Mesenchymal stem cell of adipose (primary cell): ENCODE measurements around the genes RPL27 and IFI35.

- CAGE, long polyA plus RNA: no peak
Observed at GRCh38 chr17:42794999-42795448, 3.5 kb downstream of the COA3 start.

DNA sequence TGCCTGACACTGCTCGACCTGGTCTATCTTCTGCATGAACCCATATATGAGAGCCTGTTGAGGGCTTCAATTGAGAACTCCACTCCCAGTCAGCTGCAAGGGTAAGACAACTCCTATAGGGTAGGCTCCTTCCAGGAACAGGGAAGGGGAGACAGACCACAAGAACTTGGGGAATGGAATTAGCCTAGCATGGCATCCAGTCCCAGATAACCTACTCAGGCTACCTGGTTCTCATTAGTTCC lies 8.0 kb downstream of the CNTD1 start:
- CAGE, long polyA plus RNA: no peak

GRCh38 chr17:42886235-42886799 lies 14.3 kb upstream of the G6PC1 start:
- CAGE, long polyA plus RNA: no peak

GRCh38 chr17:42982172-42982718 lies 1.9 kb downstream of the RUNDC1 start:
- CAGE, long polyA plus RNA: no peak

DNA sequence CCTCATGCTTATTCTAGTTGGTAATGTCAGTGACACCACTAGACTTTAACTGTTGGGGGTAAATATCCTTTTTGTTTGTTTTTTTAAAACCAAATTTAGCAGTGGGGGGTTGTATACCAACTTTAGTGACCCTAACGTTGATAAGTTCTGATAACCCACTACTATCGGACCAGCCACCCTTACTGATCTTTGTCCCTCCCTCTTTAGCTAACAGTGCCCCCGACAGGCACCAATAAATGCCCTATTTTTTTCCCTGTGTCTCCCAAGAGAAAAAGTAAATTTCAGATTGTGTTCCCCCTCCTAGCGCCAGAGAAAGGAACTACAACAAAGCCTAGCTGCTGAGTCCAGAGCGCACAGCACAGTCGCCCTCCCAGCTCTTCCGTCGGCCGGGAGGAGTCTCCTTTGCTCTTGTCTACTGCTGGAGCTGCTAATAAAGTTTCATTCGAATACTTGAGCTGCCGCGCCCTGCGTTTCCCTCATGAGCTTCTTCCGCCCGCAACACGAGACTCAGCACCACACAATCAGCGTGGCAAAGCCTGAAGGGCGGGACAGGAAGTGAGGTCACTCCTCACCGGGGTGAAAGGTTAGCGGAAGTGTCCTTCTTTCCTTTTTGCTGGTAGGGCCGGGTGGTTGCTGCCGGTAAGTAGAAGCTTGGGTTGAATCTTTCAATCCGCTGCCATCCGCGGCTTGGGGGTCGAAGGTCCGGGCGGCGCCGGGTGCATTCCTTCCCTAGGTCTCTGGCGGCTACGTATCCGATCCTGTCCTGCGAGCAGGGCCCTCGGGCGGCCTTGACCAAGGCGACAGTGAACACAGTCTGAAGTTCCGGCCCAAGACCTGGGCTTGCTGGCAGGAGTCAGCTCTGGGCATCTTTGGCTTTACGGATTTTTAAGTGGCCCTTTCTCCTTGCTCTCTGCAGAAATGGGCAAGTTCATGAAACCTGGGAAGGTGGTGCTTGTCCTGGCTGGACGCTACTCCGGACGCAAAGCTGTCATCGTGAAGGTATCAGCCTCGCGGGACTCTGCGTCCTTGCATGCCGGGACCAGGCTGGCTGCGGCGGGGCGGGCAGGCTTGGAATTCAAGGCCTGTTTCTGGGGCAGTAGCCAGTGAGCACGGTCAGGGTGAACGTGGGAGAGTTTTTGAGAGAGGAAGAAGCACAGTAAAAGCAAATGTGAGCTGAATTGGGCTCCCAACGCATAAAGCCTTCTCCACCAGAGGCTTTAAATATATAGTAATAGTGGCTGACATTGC lies at the start of gene RPL27:
TSS of gene RPL27 (plus strand) at position 587 of the 1,248 bp plus-strand sequence.
- CAGE, long polyA plus RNA: no peak

- CAGE, long polyA plus RNA: no peak
Observed at GRCh38 chr17:43006480-43007217, at the start of gene IFI35. Gene IFI35 (plus strand): TSS chr17:43006784.

- CAGE, long polyA plus RNA: no peak
Observed at GRCh38 chr17:43016225-43016552, 6.0 kb downstream of the VAT1 start.

- CAGE, long polyA plus RNA: no peak
Observed at GRCh38 chr17:43166035-43167147, 4.6 kb upstream of the NBR1 start.

DNA sequence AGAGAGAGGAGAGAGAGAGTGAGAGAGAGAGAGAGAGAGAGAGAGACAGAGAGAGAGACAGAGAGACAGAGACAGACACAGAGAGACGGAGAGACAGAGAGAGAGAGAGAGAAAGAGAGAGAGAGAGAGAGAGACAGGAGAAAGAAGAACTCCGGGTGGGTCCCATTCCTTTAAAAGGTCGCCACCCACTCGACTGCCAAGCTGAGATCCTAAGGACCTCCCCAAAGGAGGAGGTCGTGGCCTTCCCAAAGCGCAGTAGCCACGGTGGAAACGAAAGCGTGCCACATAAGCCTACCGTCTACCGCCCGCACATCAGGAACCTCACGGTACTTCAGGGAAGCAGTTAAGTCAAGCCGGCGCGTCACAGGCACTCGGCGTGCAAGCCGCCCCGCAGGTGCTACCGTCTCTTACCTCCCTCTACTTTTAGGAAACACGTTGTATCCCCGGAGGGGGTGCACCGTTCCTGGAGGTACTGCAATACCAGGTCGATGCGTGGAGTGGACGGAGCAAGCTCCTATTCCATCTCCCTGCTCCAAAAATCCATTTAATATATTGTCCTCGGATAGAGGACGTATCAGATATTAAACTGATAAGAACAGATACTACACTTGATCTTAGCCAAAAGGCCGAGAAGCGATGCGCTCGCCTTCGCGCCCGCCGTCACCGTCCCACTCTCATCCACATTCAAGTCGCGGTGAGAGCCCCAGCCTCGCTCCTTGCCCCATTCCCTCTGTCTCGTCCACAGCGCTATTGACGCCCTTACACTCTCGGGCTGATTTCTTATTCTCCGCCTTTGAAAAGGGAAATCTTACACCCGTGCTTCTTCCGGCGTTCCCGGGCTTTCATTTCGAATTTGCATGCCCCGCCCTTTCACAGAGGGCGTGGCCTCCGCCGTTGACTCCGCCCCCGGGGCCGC lies 23.2 kb upstream of the CCDC200 start:
- CAGE, long polyA plus RNA: no peak

DNA sequence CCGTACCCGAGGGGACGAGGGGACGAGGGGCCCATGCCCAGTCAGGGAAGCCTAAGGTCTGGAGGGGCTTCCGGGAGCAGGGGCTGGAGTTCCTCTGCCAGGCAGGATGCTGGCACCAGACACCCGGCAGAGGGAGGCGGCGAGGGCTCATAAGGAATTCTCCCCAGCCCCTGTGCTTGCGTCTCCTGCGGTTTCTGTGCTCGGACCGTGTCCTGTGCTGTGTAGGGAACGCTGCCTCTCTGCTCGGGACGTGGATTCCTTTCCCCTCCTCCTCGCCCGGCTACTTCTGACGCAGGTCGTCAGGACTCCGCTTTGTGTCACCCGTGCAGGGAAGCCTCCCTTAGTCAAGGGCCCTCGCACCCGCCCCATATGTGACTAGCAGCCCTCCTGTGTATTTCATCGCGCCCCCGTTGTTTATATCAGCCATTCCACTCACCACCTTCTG lies 62.6 kb upstream of the CCDC200 start:
- CAGE, long polyA plus RNA: no peak

DNA sequence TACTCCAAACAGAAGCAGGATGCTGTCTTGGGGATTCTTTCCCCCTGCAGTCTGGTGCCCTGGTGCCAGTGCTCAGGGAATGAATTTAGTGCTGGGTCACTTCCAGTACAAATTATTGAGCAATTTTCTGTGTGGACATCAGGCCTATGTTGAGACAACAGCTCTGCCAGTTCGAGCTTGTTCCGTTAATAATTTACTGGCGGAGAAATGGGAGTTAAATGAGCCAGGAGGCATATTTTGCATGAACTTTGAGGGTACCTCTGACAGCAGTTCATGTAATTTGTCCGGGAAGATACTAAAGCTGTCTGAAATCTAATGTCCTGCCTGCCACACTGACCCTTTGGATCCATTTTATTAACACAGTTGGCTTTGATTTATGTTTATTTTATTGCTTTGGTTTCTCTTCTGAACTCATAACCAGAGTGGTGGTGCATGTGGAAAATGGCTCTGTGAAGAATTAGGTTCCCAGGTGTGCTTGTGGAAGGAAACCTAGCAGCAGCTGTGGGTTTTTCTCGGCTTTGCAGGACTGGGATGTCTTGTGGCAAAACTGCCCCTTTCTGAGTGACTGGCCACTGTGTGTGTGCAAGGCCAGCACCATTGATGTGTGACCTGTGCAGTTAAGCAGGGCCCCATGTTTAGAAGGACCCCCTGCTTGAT lies 34.0 kb upstream of the DHX8 start:
- CAGE, long polyA plus RNA: no peak

GRCh38 chr17:43480015-43480532 lies 3.7 kb upstream of the DHX8 start:
- CAGE, long polyA plus RNA: no peak

- CAGE, long polyA plus RNA: no peak
Observed at GRCh38 chr17:43540770-43541388, 5.3 kb downstream of the ETV4 start.

GRCh38 chr17:43574249-43574616 lies 28.1 kb upstream of the ETV4 start:
- CAGE, long polyA plus RNA: no peak

DNA sequence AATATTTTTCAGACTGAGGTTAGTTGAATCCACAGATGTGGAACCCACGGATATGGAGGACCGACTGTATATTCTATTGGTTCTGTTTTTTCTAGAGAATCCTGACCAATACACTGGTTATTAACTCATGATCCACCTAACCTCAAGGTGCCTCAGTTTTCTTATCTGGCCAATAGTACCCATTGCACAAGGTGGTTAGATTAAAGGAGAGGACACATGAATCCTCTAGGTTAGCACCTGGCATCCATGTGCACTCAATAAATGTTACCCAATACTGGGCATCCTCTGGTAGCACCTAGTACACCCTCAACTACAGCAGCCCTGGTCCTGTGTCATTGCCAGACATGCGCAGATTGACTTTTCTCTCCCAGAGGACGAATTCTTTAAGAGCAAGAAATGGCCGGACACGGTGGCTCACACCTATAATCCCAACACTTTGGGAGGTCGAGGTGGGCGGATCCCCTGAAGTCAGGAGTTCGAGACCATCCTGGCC lies 7.4 kb downstream of the DUSP3 start:
- CAGE, long polyA plus RNA: no peak

GRCh38 chr17:43823982-43824691 lies 8.8 kb downstream of the MPP3 start:
- CAGE, long polyA plus RNA: no peak

DNA sequence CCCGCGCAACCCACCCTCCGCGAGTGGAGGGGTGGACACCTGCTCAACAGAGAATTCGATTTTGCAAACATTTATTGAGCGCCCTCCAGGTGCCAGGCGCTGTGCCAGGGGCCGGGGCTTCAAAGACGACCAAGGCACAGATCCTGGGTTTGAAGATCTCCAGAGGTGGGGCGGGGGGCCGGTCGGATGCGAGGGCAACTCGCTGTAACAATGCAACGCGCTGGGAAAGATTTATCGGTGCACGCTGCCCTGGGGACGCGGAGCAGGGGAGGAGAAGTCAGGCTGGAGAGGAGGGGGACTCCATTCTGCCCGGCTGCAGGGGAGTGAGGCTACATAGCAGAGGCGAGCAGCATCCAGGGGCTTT lies 465 bp upstream of the MPP3 start:
- CAGE, long polyA plus RNA: no peak

GRCh38 chr17:44004792-44005550 lies 549 bp downstream of the NAGS start:
- CAGE, long polyA plus RNA: no peak

- CAGE, long polyA plus RNA: no peak
Observed at GRCh38 chr17:44123737-44124540, 498 bp upstream of the HDAC5 start.

DNA sequence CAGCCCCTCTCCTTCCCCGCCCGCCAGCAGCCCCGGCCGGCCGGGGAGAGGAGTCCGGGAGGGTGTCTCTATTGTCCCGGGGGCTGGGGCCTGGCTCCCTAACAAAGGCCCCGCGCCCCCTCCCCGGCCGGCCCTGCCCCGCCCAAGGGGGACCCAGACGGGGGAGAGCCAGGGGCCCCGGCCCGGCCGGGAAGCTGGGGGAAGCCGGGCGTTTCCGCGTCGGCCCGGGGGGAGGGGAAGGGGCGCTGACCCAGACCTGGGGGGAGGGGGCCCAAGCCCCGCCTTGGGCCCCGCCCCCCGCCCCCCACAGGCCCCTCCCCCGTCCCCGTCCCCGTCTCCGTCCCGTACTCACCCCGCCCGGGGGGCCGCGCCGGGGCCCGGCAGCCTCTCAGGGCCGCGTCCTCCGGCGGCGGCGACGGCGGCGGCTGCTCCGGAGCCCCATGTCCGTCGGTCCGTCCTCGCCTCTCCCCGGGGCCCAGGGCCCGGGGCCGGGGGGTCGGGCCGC lies 488 bp downstream of the ATXN7L3 start:
- CAGE, long polyA plus RNA: no peak